ENCODE measurements around the genes SLC30A2, CNKSR1 and KDF1.

DNA sequence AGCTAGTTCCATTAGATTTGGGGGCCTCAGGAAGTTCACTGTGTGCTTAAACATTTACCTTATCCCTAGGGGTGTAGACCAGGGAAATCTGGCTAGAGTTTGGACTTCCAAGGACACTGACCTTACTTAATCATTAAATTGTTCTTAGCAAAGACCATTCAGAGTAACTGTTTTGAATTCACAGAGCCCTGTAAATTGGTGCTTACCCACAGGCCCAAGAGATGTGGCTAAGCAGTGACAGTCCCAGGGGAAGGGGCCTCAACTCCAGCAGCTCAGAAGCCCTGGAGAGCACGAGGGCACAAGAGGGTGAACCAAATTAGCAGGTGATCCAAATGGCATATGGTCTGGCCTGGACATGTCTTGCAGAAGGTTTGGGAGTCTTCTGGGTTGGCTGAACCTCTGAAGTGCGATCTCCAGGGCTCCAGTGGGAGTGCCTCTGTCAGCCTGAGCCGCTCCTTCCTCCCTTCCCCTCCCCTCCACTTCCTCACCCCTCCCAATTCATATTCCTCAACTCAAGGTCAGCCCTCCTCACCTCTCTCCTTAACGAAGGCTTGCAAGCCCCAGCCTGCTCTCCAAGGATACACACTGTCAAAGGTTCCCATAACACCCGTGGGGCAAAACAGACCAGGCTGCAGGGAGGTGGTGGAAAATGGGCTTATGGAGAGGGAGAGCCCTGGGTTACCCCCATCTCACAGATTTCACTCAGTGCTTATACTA is 4.3 kb downstream of the PAQR7 start:
- PRO-cap: no peak

- PRO-cap: no peak
These were observed 685 bp upstream of the STMN1 start for GRCh38 chr1:25906740-25907467.

DNA sequence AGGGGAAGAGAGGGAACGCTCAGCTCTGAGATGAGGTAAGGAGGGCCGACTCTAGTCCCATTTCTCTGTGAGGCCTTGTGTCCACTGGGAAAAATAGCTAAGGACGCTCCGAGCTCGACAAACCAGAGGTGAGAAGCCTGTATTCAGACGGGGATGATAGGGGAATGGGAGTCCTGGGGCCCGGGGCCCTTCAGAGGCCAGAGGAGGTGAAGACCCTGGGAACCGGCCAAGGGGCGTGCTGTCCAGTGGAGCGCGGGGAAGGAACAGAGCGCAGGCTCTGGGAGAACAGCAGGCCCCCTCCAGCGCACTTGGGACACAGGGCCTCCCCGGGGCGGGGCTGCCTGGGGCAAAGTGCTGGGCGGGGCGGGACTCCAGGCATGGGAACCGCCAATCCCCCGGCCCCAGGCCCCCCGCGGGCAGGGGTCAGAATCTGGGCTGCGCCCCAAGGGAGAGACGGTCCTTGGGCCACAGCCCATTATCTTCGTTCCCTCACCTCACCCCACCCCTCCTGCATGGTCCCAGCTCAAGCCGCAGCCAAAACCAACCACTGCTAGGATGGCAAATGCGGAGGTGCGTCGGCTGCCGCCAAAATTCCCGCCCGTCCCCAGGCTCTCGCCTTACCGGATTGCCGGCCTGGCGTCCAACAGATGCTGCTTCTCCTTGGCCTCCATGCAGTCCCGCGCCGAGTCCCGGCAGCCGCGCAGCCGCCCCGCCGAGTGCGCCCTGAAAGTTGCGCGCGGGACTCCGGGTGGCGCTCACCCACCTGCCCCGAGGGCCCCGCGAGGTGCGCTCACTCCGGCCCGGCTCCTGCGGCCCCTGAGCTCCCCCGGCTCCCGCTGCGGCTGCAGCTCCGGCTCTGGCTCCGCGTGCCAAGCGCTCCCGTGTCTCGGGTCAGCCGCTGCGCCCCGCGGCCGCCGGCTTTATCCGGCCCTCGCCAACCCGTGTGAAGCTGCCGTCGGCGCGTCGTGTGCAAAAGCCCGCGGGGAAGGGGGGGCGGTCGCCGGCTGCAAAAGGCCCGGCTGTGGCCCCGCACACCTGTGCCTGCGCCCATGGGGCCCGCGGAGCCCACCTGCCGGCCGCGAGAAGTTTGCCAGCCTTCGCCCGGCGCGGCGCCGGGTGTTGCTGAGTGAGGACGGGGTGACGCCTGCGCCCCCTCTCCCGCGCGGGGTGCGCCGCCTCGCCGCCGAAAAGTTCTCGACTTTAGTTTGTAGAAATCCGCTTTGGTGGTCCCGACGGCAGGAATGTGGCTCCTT is at the start of gene SLC30A2:
Gene SLC30A2, minus strand, starts transcription at position 893 of the 1,253 bp plus-strand sequence.
- PRO-cap: bidirectional peak, plus-strand start at position 966 of the sequence, minus-strand start at position 858 of the sequence

GRCh38 chr1:26070229-26071116 is 3.0 kb upstream of the TRIM63 start:
- PRO-cap: no peak

DNA sequence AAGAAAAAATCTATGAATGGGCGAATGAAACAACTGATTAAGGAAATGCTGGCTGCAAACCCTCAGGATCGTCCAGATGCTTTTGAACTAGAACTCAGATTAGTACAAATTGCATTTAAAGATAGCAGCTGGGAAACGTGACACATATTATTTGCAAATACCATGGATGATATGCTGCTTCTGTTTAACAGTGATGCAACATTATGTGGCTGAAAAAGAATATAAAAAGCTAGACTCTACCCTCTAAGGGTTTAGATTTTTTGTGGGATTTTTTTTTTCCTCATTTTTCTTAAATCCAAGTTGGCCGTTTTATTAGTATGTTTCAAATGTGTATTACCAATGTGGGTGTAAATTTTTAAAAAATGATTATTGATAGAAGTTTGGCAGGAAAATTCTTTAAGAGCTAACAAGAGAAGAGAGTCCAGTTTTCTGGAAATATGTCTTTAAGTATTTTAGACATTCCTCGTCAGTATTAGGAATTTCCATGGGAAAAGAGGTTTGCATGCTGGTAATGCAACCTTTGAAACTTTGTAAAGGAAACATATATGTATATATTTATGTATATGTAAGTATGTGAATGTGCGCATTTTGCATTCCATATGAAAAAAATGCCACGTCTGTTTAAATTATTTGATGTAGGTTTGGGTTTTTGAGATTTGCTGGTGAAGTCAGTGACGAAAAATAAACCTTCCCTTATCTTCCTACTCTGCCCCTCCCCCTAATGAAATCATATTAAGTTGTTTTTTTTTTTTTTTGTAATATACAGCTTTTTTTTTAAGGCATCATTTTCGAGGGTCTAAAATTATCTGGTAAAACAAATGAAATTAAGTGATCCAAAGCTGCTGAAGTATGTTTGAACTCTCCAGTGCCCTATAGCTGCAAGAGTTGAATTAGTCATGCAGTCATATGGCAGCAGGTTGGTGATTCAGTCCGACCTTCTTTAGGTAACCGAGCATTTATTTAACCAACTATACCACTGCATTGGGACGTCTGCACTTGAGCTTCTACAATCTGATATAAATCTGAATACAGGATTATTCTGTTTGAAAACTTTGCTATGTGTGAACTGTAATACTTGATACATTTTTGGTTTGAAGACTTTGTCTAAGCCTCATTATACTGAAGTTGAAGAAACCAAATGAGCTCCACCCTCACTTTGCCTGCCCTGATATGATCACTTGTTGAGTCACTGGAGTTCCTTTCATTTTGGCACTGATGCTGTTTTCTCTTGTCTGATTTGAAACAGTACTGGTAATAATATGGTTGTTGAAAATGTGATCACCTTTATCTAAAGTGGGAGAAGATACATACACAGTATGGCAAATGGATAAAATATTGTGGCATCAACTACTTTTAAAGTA is 11.3 kb downstream of the PDIK1L start:
- PRO-cap: no peak

DNA sequence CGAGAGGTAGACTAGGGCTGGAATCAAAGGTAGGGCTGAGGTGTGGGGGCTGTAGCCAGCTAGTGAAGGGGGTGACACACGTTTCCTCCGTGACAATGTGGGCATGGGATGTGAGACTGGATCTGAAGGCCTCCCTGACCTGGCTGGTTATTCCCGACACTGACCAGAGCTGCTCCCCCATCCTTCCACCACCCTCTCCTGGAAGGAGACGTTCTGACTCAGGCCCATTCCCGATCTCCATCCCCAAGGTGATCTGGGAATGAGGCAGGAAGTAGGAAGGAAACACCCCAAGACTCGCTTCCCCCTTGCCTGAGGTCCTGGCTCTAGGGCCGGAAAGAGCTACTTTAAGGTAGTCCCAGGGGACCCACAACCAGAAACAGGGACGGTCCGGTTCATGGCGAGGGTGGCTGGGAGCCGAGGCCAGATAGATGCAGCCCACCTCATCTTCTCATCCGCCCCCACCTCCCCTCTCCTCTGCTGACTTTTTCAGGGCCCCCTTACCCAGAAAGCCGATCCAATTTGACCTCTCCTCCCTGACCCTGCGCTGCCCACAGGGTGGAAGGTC is 2.9 kb upstream of the FAM110D start:
- PRO-cap: no peak

DNA sequence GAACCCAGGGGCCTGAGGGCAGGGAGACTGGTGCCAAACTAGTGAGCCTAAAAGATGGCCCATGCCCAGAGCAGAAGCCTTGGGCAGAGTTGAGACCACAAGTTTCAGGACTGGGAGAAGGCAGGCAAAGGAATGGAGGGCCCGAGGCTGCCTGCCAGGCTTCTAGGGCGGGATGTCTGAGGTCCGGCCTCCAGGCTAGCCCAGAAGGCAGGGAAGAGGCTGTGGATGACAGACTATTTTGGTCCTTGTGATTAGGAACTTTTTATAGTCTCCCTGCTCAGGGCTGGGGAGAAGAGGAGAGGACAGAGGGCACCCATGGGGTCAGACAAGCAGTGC is 252 bp downstream of the FAM110D start:
- PRO-cap: no peak

GRCh38 chr1:26170389-26170805 is 689 bp downstream of the ZNF593 start:
- PRO-cap: no peak

DNA sequence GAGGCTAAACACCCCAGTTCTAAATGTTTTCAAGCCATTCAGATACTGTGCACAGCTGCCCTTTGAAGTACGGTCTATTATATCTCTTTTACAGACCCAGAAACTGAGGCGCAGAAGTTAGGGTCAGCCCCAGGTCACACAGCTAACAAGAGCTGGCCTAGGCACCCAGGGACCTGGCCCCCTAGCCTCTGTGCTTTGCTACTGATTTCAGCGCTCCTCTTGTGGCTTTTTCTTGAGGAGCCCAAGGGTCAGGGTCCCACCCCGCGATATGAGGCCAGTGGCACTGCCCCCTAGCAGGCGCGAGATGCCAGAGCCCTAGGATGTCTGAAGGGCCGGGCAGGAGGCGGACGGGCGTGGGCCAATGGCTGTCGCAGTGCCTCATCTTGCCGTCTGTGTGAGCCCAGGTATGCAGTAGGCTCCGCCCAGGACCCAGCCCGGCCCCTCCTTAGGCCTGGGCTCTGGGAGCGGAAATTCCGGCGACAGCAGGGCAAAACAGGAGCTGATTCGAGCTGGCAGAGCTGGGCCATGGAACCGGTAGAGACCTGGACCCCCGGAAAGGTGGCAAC is at the start of gene CNKSR1:
Gene CNKSR1, plus strand, starts transcription at position 469 of the 566 bp plus-strand sequence.
- PRO-cap: no peak

DNA sequence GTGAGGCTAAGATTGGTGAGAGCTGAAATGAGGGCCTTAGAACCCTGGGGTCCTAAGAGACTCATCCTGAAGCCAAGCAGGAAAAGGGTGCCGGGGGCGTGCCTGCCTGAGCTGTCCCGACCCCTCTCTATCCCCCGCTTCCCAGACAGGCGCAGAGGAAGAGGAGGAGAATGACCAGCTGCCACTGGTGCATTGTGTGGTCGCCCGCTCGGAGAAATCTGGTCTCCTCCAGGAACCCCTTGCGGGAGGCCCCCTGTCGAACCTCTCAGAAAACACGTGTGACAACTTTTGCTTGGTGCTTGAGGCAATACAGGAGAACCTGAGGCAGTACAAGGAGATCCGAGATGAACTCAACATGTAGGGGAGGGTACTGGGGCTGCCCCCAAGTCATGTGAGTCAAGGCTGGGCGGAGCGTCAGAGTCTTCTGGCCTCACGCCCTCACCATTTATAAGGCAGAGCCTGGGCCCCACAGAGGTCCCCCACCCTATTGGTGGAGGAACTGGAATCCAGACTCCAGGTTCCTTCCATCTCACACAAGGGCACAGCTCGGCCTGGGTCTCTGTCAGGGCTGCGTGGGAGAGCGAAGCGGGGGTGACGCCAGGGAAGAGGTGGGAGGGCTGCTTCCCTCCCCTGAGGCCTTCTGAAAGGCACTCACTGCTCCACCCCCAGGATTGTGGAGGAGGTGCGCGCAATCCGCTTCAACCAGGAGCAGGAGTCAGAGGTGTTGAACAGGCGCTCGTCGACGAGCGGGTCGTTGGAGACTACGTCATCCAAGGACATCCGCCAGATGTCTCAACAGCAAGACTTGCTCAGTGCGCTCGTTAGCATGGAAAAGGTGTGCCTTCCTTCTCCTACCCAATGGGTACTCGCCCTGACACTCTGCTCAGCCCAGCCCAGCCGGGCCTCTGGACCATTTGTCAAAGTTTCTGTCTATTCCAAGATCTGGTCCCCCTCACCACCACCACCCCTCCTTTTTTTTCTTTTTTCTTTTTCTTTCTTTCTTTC is 10.6 kb downstream of the CATSPER4 start:
- PRO-cap: no peak

- PRO-cap: no peak
These were observed 8.1 kb downstream of the LIN28A start for GRCh38 chr1:26418767-26419149.

DNA sequence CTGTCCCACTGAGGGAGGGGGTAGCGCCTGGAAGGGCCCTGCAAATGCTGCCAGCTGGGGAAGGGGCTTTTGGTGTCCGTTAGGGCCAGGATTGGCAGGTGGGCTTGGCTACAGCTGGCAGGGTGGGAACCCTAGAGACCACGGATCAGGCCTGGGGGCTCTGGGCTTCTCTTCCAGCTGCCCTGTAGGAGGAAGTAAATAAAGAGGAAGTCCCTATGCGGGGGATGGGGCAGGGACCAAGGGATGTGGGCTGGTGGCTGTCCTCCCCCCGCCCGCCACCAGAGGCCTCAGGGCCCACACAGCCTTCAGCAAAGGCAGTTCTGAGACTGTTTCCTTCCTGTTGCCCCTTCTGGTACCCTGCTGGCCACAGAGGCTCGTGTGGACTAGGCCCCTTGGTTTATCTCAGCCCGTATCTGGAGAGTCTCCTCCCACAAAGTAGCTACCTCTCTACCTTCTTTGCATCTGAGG is 12.2 kb downstream of the RPS6KA1 start:
- PRO-cap: no peak

- PRO-cap: no peak
These were observed 67.8 kb upstream of the ARID1A start for GRCh38 chr1:26627974-26628423.

- PRO-cap: no peak
These were observed 2.2 kb downstream of the ARID1A start for GRCh38 chr1:26697717-26698686.

GRCh38 chr1:26720297-26721079 is 24.7 kb downstream of the ARID1A start:
- PRO-cap: no peak

DNA sequence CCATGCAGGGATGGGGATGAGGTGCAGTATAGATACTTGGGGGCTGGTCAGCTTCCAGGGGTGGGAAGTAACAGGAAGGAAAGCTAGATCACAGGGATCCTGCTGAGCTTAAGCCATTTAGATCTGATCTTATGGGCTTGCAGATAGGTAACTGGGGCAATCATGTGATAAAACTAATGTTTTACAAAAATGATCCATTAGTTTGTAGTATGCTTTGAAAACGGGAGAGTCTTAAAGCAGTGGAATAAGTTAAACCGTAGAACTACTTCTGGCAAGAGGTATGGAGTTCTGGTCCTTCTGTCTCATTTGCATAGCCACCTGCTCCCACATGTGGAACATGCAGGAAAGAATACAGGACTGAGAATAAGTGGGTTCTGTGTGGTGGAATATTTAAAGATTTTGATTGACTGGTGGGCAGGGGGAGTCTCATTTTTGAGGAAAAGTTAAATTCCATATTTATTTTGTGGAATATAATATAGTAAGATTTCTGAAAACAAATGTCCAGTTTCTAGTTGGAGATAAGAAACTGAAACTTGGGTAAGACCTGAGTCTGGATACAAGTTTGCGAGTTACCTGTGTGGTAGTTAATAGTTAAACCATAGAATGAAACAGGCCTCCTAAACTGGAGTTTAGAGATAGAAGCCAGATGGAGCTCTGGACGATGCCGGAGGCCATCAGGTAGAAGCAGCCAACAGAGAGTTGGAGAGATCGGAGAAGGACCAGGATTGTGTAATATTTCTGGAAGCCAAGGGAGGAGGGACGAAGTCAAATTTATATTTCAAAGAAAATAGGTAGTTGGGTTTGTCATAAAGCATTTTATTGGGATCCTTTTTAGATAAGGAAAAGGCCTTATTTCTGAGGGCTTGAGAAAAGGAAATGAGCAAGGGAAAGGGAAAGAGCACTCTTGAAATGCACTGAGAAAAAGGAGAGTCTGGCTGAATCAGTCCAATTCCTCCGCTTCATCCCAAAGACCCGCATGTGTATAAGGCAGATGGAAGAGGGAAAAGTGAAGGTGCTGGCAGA is 45.0 kb downstream of the ARID1A start:
- PRO-cap: no peak

DNA sequence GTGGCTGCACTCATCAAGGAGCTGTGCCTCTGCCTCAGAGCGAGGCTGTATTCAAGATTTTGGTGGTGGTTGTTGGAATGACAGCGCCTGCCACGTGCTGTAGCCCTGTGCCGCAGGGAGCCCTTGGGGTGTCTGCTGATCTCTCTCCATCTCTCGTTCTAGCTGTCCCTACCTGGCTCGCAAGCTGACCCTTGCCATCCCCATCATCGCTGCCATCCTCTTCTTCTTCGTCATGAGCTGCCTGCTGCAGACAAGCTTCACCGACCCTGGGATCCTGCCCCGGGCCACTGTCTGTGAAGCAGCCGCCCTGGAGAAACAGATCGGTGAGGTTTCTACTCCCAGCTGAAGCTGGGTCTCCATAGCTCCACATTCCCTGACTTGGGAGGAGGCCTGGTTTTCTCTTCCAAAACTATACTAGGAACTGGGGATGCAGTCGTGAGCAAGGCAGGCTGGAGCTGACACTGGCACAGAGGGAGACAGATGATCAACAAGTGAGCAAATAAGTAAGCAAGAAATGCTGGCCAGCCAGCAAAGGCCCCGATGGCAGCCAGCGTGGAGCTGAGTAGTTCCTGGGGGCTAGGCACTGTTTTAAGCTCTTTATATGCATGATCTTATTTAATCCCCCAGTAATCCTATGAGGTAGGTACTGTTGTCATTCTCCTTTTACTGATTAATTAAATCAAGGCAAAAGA is 5.9 kb downstream of the ZDHHC18 start:
- PRO-cap: no peak

DNA sequence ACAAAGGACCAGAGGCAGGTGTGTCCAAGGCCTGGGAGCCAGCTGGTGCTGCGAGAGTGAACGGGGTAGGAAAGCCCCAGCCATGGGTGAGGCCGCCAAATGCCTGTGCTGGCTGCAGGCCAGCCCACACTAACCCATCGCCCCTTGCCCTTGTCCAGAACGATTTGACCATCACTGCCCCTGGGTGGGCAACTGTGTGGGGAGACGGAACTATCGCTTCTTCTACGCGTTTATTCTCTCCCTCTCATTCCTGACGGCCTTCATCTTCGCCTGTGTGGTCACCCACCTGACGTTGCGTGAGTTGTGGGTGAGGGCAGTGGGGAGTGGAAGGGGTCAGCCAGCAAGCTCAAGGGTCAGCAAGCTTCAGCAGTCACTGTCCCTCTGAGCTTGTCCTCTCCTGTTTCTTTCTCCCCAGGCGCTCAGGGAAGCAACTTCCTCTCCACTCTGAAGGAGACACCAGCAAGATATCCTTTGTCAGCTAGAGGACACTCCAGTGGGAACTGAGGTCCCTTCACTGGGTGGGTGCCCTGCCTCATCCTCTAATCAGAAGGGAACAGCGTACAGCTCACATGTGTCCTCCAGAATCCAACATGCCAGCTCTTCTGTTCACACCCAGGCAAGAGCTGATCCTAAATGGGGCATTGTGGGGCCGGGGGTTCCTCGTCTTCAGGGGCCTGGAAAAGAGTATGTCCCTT is 12.7 kb upstream of the SFN start:
- PRO-cap: no peak

DNA sequence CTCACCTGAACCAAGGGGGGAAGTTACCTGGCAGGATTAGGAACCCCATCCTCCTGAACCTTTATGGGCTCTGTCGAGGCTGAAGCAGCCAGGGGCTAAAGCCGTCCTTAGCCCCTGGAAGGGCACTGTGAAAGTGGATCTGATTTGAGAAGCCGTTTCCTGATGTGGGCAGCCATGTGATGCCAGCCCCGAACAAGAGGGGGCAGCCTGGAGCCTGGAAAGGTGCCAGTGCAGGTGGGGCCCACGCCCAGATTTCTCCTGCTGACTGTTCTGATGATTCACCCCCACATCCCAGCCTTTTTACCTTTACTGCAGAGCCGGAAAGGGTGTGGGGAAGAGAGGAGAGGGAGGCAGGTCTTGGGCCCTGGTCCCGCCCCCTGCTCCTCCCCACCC is 248 bp upstream of the SFN start:
- PRO-cap: no peak

DNA sequence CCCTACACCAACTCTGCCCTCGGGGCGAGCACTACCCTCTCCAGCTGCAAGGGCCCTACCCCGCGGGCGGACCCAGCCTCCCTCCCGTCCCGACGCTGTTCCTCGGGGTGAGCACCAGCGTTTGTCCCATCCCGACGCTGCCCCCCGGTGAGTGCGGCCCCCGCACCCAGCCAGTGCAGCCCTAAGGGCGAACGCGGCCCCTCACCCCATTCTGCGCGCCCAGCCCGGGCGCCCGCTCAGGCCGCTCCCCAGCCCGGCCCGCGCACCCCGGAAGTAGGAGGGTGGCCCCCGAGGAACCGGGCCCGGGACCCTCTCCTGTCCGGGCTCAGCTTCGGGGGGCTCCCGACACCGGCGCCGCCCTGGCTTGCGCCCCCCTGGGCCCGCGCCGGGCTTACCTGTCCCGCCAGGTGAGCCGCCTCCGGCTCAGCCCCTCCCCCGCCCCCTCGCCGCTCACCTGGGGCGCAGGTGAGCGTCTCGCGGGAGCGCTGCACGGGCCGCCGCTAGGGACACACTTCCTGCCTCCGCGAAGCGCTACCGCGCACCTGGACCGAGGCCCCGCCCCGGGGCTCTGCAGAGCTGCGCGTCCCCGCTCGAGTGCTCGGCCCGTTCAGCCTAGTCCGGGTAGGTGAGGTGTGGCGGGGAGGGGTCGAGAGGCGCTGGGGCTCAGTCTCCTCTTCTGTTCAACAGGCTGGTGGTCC is at the start of gene KDF1:
Gene KDF1, minus strand, starts transcription at position 514 of the 698 bp plus-strand sequence.
- PRO-cap: bidirectional peak, plus-strand start at position 573 of the sequence, minus-strand start at position 476 of the sequence